Endothelial cell of umbilical vein (primary cell): ENCODE measurements around the gene S1PR4.

DNA sequence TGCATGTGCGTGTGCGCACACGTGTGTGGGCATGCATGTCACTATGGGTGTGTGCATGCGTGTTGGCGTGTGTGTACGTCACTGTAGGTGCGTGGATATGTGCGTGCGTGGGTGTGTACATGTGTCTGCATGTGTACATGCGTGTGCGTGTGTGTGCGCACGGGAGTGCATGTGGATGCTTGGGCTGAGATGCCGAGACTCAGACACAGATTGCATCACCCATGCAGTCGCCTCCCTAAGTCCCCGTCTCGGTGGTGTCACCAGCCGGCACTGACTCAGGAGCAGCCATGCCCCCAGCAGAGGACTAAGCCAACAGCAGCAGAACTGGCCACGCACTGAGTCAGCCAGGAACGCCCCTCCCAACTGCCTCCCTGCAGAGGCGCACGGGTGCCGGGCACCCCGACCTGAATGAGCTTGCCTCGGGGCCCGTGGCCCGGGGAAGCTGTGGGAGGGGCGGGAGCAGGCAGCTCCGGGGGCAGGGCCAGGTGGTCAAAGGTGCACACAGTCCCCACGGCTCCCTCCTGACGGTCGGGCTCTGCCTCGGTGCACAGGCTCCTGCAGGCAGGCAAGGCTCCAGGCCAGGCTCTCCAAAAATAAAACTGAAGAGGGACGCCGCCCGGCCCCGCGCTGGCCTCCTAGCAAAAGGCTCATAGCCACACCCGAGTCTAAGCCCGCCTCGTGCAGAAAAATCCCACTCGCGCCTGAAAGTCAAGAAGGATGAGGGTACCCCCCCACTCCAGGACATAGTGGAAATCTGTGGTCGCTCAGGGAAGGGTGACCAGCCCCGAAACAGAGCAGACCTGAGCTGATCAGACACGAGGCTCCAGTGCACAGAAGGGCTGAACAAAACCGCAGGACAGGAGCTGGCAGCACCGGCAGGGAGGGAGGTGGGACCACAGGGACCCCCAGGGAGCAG is 49.1 kb downstream of the GADD45B start:
- PRO-cap, result no peak
CAGE:
- cytosol, long polyA minus RNA, result no peak
- cytosol, long polyA plus RNA, result no peak
- long polyA plus RNA, result no peak
- nucleus, long polyA minus RNA, result no peak
- nucleus, long polyA plus RNA, result no peak

- PRO-cap, result bidirectional peak, plus-strand start at chr19:2579308, minus-strand start at chr19:2578986; bidirectional peak, plus-strand start at chr19:2579567, minus-strand start at chr19:2579536
CAGE:
- cytosol, long polyA minus RNA, result no peak
- cytosol, long polyA plus RNA, result no peak
- long polyA plus RNA, result no peak
- nucleus, long polyA minus RNA, result no peak
- nucleus, long polyA plus RNA, result no peak
These were observed 103.2 kb downstream of the GADD45B start for GRCh38 chr19:2578718-2579842.

- PRO-cap, result no peak
CAGE:
- cytosol, long polyA minus RNA, result no peak
- cytosol, long polyA plus RNA, result no peak
- long polyA plus RNA, result no peak
- nucleus, long polyA minus RNA, result no peak
- nucleus, long polyA plus RNA, result no peak
These were observed 73.0 kb downstream of the GNG7 start for GRCh38 chr19:2629062-2630395.

DNA sequence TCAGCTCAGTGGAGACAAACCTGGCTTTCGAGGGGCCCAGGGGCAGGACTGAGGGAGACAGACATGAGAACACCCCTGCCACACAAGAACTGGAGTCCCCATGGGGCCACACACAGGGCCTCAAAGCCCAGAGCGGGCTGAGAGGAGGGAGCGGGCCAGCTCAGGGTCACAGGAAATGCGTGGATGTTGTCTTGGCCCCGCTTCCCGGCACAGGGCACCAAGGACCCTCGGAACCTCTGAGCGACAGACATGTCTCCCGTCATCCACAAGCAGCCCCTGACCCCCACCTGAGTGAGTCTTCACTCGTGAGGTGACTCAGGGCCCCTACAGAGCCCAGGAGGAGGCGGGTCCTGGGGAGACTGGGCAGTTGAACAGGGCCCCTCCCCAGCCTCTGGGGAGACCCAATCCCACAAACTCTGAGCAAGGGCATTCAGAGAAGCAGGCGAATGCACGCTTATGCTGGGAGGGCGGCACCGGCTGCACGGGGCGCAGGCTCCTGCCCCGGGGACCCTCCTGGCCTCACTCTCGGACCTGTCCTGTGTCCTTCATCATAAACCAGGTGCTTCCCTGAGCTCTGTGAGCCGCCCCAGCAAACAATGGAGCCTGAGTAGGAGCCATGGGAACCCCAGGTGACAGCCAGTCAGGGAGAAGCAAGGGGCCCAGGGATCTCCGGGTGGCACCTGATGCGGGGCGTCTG is 20.2 kb downstream of the SGTA start:
- PRO-cap, result no peak
CAGE:
- cytosol, long polyA minus RNA, result no peak
- cytosol, long polyA plus RNA, result no peak
- long polyA plus RNA, result no peak
- nucleus, long polyA minus RNA, result no peak
- nucleus, long polyA plus RNA, result no peak

DNA sequence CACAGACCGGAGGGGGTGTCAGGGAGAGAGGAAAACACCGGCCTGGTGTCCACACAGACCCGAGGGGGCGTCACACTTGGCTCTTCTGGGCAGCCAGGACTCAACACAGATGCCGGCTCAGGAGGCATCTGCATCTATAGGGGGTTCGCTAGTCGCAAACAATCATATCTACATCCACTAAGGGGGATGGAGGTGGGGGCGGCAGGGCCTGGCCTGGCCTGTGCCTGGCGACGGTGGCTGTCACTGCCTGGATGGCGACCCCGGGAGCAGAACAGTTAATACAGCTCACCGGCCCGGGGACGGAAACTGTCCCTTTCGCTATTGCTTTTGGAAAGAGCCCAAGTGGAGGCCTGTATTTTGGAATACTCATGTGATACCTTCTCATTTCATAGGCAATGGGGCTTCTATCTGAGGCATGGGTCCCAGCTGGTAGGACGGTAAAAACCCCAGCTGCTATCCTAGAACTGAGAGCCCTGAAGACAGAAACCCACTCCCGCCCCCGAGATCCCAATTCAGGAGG is 17.7 kb downstream of the SGTA start:
- PRO-cap, result no peak
CAGE:
- cytosol, long polyA minus RNA, result no peak
- cytosol, long polyA plus RNA, result no peak
- long polyA plus RNA, result no peak
- nucleus, long polyA minus RNA, result no peak
- nucleus, long polyA plus RNA, result no peak

GRCh38 chr19:2771897-2772480 is 11.1 kb downstream of the SGTA start:
- PRO-cap, result no peak
CAGE:
- cytosol, long polyA minus RNA, result no peak
- cytosol, long polyA plus RNA, result no peak
- long polyA plus RNA, result no peak
- nucleus, long polyA minus RNA, result no peak
- nucleus, long polyA plus RNA, result no peak

DNA sequence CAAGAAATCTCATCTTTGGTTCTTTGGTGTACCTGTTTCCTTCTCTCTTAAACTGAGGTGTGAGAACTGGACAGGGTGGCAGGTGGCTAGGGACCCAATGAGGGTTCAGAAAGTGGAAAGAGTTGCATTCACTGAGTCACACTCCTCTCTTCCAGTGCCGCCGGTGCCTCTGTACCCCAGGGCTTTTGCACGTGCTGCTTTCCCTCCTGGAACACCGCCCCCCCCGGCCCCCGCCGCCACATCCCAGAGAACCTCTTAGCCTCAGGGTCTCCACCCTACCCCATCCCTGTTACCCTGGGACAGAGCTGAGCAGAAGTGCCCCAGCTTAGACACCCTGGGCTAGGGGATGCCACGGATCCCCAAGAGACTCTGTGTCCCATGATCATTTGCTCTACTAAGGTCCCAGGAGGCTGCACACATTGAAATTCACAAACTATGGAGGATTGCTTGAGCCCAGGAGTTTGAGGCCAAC is 4.8 kb downstream of the SGTA start:
- PRO-cap, result no peak
CAGE:
- cytosol, long polyA minus RNA, result no peak
- cytosol, long polyA plus RNA, result no peak
- long polyA plus RNA, result no peak
- nucleus, long polyA minus RNA, result no peak
- nucleus, long polyA plus RNA, result no peak

GRCh38 chr19:2811702-2812436 is 7.8 kb upstream of the ZNF554 start:
- PRO-cap, result no peak
CAGE:
- cytosol, long polyA minus RNA, result no peak
- cytosol, long polyA plus RNA, result no peak
- long polyA plus RNA, result no peak
- nucleus, long polyA minus RNA, result no peak
- nucleus, long polyA plus RNA, result no peak

- PRO-cap, result no peak
CAGE:
- cytosol, long polyA minus RNA, result no peak
- cytosol, long polyA plus RNA, result no peak
- long polyA plus RNA, result no peak
- nucleus, long polyA minus RNA, result no peak
- nucleus, long polyA plus RNA, result no peak
These were observed 7.3 kb upstream of the ZNF555 start for GRCh38 chr19:2833613-2834740.

DNA sequence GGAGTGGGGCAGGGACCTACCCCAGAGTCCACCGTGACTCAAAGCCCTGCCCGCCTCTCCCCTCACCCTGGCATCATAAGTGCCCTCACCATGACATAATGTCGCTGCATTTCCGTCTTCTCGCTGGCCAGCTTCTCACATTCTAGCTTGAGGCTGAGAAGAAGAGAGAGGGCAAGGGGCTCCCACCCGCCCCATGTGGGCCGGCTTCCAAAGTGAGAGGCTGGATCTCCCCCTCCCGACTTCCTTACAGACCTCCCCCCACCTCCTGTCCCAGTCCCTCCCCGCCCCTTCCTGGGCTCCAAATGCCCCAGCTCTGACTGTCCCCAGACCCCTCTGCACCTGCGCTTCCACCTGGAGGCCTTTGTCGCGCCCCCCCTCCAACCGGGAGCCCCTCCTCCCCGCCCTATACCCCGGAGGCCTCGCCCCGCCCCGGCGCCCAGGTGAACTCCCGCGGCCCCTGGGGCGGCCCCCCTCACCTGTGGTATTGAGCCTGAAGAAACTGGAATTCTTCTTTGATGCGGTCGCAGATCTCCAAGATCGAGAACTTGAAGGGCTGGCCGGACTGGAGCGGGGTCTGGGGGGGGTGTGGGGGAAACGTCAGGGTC is 748 bp downstream of the TLE2 start:
- PRO-cap, result unidirectional peak, plus-strand start at position 138 of the sequence
CAGE:
- cytosol, long polyA minus RNA, result no peak
- cytosol, long polyA plus RNA, result no peak
- long polyA plus RNA, result no peak
- nucleus, long polyA minus RNA, result no peak
- nucleus, long polyA plus RNA, result no peak

DNA sequence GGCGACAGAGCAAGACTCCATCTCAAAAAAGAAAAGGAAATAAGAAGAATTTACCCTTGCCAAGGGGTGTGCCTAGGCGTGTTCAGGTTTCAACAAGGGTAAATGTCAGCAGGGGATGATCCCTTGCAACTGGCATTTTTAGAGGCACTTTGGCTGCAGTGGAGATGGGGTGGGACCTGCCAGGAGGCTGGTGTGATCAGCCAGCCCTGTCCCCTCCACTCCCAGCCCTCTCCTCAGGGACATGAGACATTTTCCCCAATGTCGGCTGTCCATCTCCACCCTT is 11.4 kb downstream of the TLE5 start:
- PRO-cap, result no peak
CAGE:
- cytosol, long polyA minus RNA, result no peak
- cytosol, long polyA plus RNA, result no peak
- long polyA plus RNA, result no peak
- nucleus, long polyA minus RNA, result no peak
- nucleus, long polyA plus RNA, result no peak

DNA sequence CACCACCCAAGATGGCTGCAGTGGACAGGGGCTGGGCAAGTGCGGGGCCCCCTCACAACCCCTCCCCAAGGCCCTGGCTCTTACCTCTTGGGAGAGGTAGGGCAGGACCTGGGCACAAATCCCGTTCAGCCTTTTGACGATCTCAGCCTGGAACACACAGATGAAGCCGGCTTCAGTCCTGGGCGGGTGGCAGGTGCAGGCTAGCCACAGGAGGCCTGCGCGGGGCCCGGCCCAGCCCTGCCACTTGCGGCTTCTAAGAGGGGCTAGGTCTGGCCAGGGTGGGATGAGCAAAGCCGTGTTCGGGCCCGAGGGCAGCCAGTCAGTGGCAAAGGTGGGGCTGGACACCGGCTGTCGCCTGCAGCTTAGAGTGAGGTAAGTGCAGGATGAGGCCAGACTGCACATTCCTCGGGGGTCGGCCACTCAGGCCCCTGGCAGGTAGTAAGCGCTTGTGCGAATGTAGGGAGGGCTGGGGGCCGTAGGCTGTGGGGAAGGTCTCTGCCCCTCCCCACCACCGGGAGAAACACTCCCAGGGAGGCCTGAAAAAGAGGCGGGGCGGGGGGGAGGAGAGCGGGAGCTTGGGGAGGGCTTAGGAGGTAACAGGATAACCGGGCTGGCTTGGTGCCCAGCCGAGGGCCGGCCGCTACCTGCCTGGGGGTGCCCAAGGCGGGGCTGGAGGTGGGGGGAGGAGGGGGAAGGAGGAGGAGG is 6.6 kb downstream of the TLE5 start:
- PRO-cap, result no peak
CAGE:
- cytosol, long polyA minus RNA, result no peak
- cytosol, long polyA plus RNA, result no peak
- long polyA plus RNA, result no peak
- nucleus, long polyA minus RNA, result no peak
- nucleus, long polyA plus RNA, result no peak

- PRO-cap, result no peak
CAGE:
- cytosol, long polyA minus RNA, result no peak
- cytosol, long polyA plus RNA, result no peak
- long polyA plus RNA, result no peak
- nucleus, long polyA minus RNA, result no peak
- nucleus, long polyA plus RNA, result no peak
These were observed 3.0 kb upstream of the GNA15 start for GRCh38 chr19:3132822-3133241.

DNA sequence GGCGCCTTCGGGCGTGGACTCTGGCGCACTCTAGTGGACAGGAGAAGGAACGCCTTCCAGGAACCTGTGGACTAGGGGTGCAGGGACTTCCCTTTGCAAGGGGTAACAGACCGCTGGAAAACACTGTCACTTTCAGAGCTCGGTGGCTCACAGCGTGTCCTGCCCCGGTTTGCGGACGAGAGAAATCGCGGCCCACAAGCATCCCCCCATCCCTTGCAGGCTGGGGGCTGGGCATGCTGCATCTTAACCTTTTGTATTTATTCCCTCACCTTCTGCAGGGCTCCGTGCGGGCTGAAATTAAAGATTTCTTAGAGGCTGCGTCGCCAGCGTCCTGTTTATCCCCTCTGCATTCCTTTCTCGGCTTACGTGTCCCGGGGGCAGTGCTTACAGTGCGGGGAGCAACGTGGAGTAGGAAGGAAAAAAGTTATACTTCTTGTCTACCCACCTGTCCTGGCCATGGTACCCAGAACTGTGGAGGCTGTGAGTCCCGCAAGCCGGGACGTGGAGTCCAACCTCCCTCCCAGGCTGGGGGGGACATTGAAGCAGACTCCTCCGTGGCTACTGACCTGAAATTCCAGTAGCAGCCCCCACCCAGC is 15.0 kb upstream of the S1PR4 start:
- PRO-cap, result no peak
CAGE:
- cytosol, long polyA minus RNA, result no peak
- cytosol, long polyA plus RNA, result no peak
- long polyA plus RNA, result no peak
- nucleus, long polyA minus RNA, result no peak
- nucleus, long polyA plus RNA, result no peak

DNA sequence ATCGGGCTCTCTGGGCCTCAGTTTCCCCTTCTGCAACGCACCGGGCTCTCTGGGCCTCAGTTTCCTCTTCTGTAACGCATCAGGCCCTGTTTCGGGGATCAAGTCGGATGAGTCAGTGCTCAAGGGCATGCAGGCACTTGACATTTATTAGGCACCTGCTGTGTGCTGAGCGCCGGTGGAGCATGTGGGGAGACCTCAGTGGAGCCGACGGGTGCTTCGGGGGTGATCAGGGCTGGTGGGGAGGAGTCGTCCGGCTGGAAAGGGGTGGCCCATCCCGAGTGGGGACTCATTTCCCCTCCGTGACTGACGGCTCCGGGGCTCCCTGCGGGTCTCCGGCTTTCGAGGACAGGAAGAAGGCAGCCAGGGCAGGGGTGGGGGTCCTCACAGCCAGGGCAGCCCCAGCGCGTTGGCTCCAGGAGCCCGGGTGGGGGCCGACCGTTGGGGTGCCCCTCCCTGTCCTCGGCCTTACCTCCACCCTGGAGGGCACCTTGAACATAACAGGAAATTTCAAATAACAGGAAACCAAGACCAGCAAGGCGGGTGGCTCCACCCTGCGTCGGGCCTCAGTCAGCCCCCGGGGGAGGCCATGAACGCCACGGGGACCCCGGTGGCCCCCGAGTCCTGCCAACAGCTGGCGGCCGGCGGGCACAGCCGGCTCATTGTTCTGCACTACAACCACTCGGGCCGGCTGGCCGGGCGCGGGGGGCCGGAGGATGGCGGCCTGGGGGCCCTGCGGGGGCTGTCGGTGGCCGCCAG is at the start of gene S1PR4:
TSS of gene S1PR4 (plus strand) at position 563 of the 756 bp plus-strand sequence.
- PRO-cap, result no peak
CAGE:
- cytosol, long polyA minus RNA, result no peak
- cytosol, long polyA plus RNA, result no peak
- long polyA plus RNA, result no peak
- nucleus, long polyA minus RNA, result no peak
- nucleus, long polyA plus RNA, result no peak

GRCh38 chr19:3184858-3185713 is 644 bp upstream of the NCLN start:
- PRO-cap, result no peak
CAGE:
- cytosol, long polyA minus RNA, result no peak
- cytosol, long polyA plus RNA, result no peak
- long polyA plus RNA, result no peak
- nucleus, long polyA minus RNA, result no peak
- nucleus, long polyA plus RNA, result no peak

- PRO-cap, result no peak
CAGE:
- cytosol, long polyA minus RNA, result no peak
- cytosol, long polyA plus RNA, result no peak
- long polyA plus RNA, result no peak
- nucleus, long polyA minus RNA, result no peak
- nucleus, long polyA plus RNA, result no peak
These were observed 10.8 kb downstream of the NCLN start for GRCh38 chr19:3196607-3196806.

GRCh38 chr19:3204953-3205282 is 19.2 kb downstream of the NCLN start:
- PRO-cap, result no peak
CAGE:
- cytosol, long polyA minus RNA, result no peak
- cytosol, long polyA plus RNA, result no peak
- long polyA plus RNA, result no peak
- nucleus, long polyA minus RNA, result no peak
- nucleus, long polyA plus RNA, result no peak

DNA sequence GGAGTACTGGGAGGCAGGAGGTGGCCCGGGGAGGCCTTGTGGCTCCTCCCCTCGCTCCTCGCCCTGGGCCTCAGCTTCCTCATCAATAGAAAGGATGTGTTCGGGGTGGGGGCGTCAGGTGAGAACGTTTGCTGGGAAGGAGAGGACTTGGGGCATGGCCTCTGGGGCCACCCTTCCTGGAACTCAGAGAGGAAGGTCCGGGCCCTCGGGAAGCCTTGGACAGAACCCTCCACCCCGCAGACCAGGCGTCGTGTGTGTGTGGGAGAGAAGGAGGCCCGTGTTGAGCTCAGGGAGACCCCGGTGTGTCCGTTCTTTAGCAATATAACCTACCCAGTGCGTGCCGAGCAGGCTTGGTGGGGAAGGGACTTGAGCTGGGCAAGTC is 15.8 kb upstream of the CELF5 start:
- PRO-cap, result no peak
CAGE:
- cytosol, long polyA minus RNA, result no peak
- cytosol, long polyA plus RNA, result no peak
- long polyA plus RNA, result no peak
- nucleus, long polyA minus RNA, result no peak
- nucleus, long polyA plus RNA, result no peak

DNA sequence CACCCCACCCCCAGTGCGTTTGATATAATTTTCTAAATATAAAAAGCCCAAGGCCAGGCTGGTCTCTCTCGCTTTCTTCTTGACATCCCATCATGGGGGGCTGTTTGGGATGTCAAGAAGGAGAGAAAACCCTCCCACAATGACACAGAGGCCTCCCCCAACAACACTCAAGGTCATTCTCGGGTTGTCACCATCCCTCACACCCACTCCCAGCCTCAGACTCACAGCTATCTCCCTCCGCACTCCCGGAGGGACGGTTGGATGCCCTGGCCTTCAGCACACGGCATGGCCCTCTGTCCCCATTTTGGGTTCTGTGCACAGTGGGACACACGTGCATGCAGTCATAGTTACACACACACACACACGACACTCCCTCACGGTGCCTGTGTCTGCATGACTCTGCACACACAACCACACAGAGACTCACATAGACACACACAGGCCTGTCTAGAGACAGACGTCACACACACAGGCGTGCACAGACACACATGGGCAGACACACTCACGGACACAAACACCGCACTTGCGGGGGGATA is 4.8 kb upstream of the NFIC start:
- PRO-cap, result no peak
CAGE:
- cytosol, long polyA minus RNA, result no peak
- cytosol, long polyA plus RNA, result no peak
- long polyA plus RNA, result no peak
- nucleus, long polyA minus RNA, result no peak
- nucleus, long polyA plus RNA, result no peak